Choroid plexus epithelial cell (primary cell): ENCODE measurements around a stretch of chr20.

DNA sequence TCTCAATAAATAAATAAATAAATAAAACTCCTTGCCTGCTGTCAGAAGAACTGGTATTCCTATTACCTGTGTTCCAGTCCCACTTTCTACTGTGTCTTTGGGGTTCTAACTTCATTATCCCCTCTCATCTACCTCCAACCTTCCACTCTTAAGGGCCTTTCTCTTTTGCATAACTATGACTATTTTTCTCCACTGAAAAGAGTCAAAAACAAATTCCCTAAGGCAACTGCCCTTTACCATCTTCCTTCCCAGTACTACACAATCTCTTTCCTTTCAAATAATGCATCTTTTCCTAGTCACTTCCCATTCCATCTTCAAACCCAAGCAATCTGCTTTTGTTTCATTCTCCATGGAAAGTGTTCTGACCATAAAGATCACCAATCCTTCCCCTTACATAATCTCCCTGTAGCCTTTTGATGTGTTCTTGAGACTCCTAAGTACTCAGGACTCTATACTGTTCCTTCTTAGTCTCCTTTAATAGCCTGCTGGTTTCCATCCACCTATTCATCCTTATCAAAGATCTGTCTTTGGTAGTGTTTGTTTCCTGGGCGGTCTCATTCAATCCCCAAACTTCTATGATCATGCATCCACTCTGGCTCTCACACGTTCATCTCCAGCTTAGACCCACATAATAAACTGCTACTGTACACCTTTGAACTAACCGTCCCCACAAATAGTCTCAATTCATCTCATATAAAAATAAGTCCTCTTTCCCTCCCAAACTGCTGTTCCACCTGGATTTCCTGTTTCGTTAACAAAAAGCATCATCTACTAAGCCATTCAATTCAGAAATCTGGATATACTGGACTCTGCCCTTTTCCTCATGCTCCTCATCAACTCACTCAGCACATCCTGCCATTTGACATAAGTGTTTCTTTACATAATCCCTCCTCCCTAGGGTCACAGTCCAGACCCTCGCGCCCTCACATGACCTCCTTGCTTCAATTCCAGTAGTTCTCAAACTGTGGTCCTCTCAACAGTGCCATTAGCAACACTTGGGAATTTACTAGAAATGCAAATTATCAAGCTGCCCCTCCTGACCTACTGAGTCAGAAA lies 4.9 kb downstream of the MKKS start:
- RRBS: no CpG with 5 or more reads among the region's 6 CpGs

DNA sequence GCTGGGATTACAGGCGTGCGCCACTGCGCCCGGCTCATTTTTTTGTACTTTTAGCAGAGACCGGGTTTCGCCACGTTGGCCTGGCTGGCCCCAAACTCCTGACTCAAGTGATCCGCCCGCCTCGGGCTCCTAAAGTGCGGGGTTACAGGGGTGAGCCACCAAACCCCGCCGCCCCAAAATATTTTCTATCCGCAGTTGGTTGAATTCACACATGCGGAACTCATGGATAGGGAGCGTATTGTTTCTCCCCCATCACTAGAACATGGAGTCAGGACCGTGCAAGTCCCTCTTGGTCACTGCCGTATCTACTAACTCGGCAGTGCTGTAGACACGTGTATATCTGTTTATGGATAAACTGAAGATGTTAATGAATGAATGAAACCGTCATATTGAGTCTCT lies 889 bp downstream of the MKKS start:
- RRBS: no CpG with 5 or more reads among the region's 21 CpGs

- RRBS: no CpG with 5 or more reads among the region's 13 CpGs
Observed at GRCh38 chr20:10523783-10524691, 88.9 kb downstream of the SLX4IP start.

DNA sequence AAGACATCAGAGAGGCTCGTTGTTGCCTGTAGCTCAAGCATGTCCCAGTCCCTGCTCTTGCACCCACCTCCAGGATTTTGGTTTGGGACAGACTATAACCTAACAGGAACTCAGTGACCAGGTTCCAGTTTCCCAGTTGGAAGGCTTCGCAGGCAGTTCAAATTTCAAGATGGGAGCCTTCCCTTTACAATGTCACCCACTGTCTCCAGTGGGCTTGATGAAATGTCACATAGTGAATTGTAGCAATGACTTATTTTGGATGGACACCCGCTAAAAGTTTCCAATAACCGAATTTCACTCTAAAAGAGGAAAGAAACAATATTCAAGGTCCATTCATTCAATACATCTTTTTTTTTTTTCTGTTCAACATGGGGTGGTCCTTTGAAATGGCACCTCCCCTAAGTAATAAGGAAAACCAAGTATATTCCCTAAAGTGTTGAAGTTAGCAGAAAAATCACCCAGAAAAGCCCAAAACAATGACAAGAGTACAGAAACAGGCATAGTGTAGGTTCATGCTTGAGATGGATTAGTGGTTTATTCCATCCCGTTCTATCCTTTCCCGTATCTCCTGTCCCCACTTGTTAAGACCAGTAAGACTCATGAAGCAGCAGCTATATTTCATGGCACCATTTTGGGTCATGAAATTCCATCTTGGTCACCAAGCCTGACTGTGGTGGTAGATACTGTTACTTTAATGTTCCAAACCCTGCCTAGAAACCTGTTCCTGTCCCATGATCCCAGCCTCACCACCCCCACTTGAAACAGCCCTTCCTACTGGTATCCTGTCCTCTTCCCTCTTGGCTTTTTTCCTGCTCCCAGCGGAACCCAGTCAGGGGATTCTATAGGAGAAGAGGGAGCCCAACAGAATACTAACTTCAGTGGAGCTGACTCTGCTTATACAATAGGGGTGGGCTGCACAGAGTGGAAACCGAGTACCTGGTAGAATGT lies 49.3 kb downstream of the JAG1 start:
- RRBS: no CpG with 5 or more reads among the region's 8 CpGs

DNA sequence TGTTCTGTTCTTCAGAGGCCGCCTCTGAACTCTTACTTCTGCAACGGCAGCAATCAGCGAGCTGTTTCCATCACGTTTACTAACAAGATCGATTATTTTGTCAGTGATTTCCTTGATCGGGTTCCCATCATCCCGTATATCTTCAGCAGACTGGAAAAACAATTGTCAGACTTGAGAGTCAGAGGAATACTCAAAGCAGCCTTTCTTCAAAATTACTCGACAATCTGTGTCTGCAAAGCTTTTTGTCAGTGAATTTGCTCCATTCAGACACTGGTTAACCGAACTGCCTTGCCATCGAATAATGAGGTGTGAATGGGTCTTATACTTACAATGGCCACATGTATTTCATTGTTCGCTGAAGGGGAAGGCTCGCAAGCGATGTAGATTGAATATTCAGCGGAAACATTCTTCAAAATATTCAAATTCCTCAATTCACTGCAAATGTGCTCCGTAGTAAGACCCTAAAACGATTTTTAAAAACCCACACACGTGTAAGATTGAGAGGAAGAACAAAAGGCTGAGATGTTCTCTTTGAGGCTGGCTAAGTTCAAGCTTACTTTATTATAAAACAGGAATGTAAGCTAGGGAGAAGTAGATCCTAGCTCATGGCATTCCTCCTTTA lies 32.9 kb downstream of the JAG1 start:
- RRBS: no CpG with 5 or more reads among the region's 17 CpGs

- RRBS: 5% methylated on average over 9 of the region's 36 CpGs
Observed at GRCh38 chr20:10671897-10672414, 1.8 kb downstream of the JAG1 start.

DNA sequence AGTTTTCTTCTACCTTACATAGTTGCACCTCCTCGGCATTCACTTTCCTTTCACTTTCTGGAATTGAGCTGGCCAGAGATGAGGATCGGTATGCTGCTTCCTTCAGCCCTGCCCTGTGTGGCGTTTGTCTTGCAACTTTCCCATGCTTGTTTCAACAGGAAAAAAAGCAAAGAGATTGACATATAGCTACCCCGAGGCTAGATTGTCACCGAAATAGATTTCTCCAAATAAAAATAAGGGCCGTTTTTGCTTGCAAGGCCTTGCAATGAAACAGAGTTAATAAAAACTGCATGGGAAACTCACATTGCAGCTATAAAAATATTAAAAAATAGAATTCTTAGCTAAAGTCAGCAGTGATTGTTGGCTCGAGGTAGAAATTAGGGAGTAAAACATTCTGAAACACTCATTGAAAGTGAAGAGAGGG lies 65.9 kb upstream of the JAG1 start:
- RRBS: no CpG with 5 or more reads among the region's 7 CpGs

DNA sequence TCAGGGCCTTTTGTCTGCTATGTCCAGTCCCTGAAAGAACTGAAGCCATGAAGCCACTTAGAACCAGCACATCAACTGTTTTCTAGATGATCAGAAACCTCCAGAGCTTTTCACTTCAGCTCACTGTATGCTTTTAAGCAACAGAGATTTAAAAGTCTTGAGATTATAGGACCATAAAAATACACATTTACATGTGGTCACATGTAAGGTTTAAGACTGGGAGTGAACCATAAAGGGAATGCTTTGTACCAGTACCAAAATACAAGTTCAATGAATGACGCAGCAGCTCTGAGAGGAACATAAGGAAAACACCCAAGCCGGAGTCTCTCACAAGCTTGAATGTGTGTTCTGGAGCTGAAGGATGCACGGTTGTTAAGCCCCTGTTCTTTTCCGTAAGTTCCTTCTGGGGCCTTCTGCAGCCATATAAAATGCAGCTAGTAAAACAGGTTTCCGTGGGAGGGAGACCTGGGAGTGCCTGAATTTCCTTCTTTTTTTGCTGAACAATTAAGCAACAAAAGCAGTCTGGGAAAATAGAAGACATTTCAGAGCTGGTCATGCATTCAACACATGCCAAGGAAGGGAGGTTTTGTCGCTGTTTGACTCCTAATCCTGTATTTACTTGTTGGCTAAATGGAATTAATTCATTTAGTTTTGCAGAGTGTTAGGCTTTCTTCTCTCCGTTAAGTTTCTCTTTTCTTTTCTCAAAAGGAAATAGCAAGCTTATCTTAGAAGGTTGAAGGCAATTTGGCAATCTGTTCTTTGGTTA lies 73.2 kb upstream of the JAG1 start:
- RRBS: no CpG with 5 or more reads among the region's 7 CpGs

DNA sequence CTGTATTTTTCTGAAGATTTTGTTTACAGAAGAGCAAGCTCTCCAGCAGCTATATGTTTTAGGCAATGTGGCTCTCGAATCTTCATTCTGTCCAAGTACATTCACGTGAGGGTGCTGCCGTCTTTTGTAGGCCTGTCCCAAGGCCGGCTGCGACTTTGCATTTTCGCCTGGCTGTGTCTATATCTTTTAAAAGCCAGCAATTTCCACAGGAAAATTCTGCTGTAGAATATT lies 93.2 kb upstream of the JAG1 start:
- RRBS: no CpG with 5 or more reads among the region's 6 CpGs

- RRBS: no CpG with 5 or more reads among the region's 3 CpGs
Observed at GRCh38 chr20:11403677-11404178, 514.0 kb upstream of the BTBD3 start.

GRCh38 chr20:11890259-11891129 lies 27.2 kb upstream of the BTBD3 start:
- RRBS: 1% methylated on average over 24 of the region's 77 CpGs

GRCh38 chr20:12177480-12178080 lies 259.9 kb downstream of the BTBD3 start:
- RRBS: no CpG with 5 or more reads among the region's 3 CpGs

GRCh38 chr20:12977957-12978265 lies 30.9 kb upstream of the SPTLC3 start:
- RRBS: no CpG with 5 or more reads among the region's 1 CpG

DNA sequence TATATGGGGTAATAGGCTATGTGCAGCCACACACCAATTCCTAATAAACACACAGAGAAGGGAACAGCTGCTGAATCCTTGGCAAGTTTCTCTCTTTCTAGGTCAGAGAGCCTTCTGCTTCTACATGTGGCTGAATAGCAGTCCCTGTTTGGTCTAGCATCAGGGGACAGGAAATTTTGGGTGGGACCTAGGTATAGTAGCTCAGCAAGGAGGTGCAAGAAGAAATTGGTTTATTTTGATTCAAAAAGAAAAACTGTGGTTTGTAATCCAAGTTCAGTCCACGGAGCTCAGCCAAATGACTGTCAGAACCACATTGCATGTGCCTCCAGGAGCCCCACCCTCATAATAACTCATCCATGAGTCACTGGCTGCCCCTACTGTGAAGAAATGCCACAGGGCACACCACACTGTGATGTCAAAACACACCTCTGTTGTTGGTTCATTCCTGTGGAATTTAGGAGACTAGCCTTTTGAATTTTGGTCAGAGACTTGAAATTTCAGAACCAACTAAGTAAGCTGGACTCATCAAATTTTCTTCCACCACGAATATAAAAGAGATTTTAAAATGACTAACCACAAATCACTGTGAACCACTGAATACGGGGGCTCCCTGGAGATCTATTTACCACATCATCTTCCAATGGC lies 21.2 kb downstream of the SPTLC3 start:
- RRBS: no CpG with 5 or more reads among the region's 3 CpGs

GRCh38 chr20:13219947-13220988 lies 806 bp upstream of the ISM1 start:
- RRBS: 3% methylated on average over 30 of the region's 89 CpGs

DNA sequence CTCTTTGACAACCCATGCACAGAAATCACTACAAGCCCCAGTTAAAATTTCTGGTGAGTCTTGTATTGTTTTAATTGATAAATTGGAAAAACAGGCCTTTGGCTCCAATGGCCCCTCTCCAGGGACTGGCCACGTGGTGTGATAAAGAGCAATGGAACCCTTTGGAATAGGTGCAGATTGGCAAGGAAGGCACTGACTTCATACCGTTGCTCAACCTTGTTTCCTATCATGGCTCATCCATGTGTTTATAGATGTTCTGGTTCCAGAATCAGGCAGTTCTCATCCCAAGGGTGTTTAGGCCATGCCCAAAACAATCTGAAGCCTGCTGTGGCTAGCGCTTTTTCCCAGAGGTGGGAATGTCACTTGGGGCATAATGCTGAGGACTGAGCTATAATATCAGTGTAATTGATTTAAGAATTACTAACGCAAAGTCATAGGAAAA lies 51.5 kb downstream of the ISM1 start:
- RRBS: no CpG with 5 or more reads among the region's 4 CpGs

GRCh38 chr20:13274335-13274972 lies 53.4 kb downstream of the ISM1 start:
- RRBS: no CpG with 5 or more reads among the region's 16 CpGs

DNA sequence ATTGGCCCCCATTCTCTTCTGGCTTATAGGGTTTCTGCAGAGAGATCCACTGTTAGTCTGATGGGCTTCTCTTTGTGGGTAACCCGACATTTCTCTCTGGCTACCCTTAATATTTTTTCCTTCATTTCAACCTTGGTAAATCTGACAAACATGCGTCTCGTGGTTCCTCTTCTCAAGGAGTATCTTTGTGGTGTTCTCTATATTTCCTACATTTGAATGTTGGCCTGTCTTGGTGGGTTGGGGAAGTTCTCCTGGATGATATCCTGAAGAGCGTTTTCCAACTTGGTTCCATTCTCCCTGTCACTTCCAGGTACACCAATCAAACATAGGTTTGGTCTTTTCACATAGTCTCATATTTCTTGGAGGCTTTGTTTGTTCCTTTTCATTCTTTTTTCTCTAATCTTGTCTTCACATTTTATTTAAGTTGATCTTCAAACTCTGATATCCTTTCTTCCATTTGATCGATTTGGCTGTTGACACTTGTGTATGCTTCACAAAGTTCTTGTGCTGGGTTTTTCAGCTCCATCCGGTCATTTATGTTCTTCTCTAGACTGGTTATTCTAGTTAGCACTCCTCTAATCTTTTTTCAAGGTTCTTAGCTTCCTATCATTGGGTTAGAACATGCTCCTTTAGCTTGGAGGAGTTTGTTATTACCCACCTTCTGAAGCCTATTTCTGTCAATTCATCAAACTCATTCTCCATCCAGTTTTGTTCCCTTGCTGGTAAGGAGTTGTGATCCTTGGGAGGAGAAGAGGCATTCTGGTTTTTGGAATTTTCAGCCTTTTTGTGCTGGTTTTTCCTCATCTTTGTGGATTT lies 158.5 kb downstream of the ISM1 start:
- RRBS: no CpG with 5 or more reads among the region's 6 CpGs

DNA sequence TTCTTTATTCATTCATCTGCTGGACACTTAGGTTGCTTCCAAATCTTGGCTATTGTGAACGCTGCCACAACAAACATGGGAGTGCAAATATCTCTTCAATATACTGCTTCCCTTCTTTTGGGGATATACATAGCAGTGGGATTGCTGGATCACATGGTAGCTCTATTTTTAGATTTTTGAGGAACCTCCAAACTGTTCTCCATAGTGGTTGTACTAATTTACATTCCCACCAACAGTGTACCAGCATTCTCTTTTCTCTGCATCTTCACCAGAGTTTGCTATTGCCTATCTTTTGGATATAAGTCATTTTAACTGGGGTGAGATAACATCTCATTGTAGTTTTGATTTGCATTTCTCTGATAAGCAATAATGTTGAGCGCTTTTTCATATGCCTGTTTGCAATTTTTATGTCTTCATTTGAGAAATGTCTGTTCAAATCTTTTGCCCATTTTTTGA lies 157.4 kb downstream of the TASP1 start:
- RRBS: no CpG with 5 or more reads among the region's 2 CpGs

DNA sequence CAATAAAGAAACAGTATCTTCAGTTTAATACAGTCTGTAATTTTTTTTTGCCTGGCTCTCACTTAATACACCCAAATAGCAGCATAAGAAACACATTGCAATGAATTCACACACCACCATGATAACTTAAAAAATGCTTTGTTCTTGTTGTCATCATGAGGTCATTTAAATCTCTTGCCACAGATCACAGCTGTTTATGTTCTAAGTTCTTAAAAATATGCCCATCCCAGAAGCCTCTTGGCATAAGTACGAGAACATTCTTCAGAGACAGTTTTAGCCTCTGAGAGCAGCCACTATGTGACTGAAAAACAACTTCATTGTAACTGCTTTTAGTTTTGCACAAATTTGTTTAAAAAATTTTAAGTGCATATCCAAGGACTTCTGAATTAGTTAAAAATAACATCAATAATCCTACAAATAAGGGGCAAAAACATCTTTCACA lies 47.9 kb downstream of the ESF1 start:
- RRBS: no CpG with 5 or more reads among the region's 1 CpG